Mesothelial cell of epicardium (in vitro differentiated cells): Measurements from ENCODE around the genes MAP2K2 and PLIN4.

- PRO-cap, result no peak
Observed at GRCh38 chr19:3783728-3784158, 2.4 kb downstream of the MATK start.

DNA sequence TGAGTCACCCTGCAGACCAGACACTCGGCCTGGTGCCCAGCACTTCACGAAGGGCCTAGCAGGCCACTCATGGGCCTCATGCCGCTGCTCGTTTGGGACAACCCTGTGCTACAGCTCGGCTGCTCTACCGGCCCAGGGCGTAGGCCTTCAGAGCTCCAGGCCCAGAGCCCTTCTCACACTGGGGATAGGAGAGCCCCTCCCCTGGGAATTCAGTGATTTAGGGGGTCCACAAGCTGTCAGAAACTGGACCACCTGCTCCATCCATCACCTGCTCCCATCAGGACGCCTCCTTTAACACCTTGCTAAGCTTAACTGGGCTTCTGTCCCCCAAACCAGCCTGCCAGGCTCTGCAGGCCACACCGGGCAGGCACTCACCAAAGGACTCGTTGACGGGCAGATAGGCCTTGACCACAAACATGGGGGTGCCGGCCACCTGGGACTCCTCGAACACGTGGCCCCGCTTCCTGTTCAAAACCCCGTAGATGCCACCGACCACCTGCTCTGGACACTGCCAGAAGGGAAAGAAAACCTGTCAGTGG is 6.0 kb upstream of the DAPK3 start:
- PRO-cap, result no peak

GRCh38 chr19:3987727-3988370 is 2.6 kb upstream of the EEF2 start:
- PRO-cap, result no peak

DNA sequence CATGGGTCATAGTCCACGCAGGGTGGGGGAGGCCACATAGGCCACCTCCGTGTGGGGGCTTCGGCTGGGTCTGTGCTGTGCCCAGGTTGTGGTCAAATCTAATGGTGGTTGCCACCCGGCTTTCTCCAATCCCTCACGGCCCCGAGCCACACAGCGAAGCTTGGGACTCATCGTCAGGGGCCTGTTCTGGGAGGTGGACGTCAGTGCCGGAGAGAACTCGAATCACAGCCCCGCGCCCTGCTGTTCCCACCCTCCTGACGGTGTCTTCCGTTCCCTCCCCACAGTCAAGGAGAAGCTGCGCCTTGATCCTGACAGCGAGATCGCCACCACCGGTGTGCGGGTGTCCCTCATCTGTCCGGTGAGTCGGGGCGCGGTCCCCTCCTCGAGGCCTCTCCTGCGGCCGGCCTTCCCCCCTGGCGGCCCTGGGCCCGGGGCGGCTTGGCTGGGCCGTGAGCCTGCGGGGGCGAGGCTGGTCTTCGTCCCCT is 25.3 kb downstream of the PIAS4 start:
- PRO-cap, result no peak

- PRO-cap, result no peak
Observed at GRCh38 chr19:4057312-4057573, 9.5 kb downstream of the ZBTB7A start.

GRCh38 chr19:4066314-4066527 is 478 bp downstream of the ZBTB7A start:
- PRO-cap, result no peak

DNA sequence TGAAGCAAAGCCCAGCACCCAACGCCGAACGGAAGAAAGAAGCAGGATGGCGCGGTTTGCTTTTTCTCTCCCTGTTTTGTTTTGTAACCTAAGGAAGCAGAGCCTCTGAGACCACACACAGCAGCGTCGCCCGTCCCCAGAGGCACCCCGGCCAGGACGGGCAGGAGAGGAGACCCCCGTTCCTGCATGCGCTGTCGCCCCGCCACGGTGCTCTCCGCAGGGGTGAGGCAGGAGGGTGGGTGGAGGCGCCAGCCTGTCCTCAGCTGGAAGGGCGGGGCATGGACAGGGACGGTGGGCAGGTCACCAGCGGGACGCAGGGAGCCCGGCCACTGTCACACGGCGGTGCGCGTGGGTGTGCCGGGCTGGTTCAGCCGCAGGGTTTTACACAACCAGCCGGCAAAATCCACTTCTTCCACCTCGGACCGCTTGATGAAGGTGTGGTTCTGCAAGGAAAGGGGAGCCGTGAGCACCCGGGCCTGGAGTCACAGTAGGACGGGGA is 23.6 kb upstream of the ZBTB7A start:
- PRO-cap, result no peak

- PRO-cap, result bidirectional peak, plus-strand start at chr19:4124261, minus-strand start at chr19:4124111
Observed at GRCh38 chr19:4123232-4124528, at the start of gene MAP2K2. Gene MAP2K2, minus strand, starts transcription at chr19:4124122.

DNA sequence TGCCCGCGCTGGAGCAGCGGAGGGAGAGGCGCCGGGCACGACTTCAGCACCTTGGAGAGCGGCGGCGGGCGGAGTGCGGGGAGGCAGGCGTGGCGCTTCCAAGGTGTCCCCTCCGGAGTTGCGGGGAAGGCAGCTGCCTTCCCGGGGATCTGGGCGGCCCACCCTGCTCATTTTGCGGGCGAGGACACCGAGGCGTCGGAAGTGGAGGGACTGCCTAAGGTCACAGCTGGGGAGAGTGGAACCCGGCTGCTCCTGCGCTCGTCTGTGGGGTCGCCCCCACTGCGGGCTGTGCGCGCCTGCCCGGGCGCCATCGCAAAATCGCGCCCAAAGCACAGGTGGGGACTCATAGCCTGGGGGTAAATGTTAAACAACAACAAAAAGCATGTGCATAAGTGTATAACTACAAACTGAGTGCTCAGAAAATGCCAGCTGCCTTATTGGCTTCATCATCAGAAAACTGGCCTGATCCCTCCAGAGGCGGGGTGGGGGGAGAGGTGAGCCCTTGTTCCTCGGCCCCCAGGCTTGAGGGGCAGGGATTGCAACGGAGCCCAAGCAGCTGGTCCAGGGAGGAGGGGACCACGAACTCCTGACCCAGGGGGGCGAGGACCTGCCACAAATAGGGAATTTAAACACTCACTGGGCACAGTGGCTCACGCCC is 9.1 kb downstream of the SIRT6 start:
- PRO-cap, result no peak

DNA sequence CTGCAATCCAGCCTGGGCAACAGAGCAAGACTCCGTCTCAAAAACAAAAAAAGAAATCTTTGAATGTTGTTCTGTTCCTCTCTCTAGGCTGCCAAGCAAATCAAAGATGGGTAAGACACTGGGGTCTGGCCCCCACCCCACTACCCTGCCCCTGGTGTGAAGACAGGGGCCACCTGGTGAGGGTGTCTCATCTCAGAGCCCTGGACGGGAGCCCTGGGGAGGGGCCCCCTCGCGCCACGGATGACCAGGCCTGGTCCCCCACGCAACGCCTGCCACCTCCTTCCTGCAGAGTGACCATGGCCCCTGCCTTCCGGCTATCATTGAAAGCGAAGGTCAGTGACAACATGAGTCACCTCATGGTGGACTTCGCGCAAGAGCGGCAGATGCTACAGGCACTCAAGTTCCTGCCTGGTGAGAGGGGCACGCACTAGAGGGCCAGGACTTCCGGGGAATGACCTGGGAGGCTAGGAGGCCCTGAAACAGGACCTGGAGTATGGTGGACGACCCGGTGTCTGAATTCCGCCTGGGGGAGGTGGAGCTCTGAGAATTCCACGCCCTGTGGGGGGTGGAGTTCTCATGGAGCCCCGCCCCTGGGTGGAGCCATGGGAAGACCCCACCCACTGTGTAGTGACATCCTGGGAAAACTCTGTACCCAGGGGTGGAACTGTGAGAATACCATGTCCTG is 5.9 kb downstream of the FSD1 start:
- PRO-cap, result no peak

DNA sequence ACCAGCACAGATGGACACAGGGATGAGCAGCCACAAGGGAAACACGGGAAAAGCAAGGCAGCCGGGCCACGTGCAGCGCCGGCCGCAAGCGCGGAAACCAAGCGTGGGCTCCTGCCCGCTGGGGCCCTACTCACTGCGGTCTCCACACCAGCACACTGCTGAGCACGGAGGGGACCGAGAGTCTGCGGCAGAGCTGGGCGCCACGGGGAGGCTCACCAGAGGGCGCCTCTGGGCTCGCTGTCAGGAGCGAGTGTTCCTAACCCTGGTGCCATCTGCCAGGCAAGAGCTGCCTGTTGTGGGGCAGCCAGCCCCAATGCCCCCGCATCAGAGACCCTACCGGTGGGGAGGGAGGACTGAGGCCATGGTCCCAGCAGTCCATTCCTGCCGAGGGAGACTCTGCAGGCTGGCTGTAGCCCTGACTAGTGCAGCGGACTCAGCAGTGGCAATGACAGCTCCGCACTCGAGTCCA is 26.6 kb downstream of the MPND start:
- PRO-cap, result no peak

GRCh38 chr19:4388130-4389172 is 11.9 kb downstream of the SH3GL1 start:
- PRO-cap, result no peak

- PRO-cap, result no peak
Observed at GRCh38 chr19:4390442-4391337, 9.7 kb downstream of the SH3GL1 start.

GRCh38 chr19:4397172-4397610 is 3.2 kb downstream of the SH3GL1 start:
- PRO-cap, result no peak

- PRO-cap, result no peak
Observed at GRCh38 chr19:4403204-4403828, 876 bp downstream of the CHAF1A start.

DNA sequence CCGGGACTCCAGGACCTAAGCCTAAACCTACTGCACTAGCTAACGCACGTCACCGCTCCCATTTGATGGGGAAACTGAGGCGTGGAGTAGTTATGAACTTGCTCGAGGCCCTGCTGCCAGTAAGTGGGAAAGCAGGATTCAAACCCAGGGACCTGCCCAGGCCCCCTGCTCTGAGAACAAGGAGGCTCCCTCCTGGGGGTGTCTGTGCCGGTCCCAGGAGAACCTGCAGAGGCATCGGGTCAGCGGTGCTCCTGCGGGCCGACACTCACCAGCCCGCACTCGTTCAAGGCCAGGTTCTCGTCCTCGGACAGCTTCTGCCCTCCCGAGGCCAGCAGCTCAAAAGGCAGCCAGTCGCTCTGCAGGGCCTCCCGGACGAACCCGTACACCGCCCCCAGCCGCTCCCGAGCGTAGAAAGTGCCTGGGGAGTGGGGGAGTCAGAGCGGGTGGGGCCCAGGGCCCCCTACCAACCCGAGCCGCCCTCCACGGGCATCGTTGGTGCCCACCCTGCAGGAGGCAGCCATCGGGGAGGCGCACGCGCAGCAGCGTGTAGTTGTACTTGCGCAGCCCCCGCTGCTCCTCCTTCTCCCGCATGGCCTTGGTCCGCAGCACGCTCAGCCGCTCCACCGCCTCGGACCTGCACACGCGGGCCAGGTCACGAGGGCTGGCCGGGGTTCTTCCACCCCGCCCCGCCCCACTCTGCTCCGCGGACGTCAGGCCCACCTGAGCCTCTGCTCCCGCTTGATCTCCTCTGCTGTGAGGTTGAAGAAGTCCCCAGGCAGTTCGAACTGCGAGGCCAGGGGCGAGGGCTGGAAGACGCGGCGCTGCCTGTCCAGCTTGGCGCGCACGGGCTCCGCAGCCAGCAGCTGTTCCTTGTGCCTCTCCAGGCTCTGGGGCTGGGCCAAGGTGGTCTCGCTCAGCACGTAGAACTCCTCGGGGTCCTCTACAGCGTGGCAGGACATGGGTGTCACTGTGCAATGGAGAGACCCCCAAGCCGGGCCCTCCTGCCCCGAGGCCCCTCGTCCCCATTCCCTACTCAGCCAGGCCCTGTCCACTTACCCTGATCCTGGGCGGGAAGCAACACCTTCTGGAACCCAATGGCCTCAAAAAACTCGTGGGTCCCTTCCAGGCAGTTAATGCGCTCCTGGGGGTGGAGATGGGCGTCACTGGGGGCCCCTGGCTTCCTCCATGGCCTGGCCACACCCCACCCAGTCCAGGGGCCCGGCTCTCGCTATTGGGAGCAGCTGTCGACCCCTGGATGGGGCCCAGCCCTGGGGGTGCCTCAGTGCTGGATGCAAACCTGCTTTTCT is 11.4 kb downstream of the UBXN6 start:
- PRO-cap, result no peak

DNA sequence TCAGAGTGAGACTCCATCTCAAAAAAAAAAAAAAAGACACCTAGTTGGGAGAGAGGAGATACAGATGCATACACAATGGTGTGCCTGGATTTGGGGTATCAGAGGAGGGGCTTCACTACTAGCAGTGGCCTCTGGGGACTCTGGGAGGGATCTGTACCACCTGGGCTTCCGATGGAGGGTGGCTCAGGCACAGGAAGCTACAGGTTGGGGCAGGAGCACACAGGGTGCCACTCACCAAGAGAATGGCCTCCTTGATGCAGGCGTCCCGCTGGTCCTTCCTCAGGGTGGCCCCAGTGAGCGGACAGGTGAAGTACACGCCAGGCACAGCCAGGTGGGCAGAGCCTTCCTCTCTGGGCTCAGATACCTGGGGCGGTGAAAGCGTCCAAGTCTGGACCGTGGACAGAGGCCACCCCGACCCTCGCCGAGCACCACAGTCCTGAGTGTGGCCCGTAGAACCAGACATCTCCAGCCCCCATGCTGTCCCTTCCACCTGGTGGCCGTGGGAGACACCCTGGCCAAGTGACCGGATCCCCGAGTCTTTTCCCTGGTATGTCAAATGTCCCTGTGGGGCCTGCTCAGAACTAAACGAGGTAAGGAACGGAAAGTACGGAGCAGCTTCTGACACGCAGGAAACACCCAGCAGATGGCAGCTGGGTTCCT is 5.3 kb downstream of the UBXN6 start:
- PRO-cap, result no peak

GRCh38 chr19:4471518-4472204 is 436 bp upstream of the HDGFL2 start:
- PRO-cap, result unidirectional peak, minus-strand start at chr19:4471633

DNA sequence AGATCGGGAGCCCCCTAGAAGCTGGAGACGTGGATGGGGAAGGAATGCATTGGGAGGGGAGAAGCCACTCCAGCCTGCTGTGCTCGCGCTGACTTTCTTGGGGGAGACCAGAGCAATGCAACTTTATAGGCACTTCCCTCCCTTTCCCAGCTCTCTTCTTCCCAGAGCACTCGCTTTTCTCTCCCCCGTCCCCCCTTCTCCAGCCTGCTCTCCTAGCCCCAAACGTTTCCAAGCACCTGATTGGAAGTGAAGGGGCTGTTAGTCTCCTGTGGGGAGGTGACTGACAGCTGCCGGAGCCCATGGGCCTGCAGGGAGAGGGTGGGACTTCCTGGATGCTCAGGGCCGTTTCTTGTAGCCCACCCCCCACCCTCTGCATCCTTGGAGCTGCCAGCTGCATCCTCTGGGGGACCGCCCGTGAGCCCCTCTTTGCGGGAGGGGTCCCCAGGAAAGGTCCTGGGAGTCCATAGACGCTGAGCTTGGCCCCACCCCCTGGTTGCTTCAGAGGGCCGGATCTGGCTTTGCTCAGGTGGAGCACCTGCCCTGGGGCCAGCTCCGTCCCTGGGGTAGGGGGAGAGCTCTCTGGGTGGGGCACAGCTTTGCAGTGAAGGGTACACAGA is 2.5 kb downstream of the HDGFL2 start:
- PRO-cap, result no peak

- PRO-cap, result no peak
Observed at GRCh38 chr19:4518292-4519325, at the start of gene PLIN4. Gene PLIN4, minus strand, starts transcription at chr19:4518486.